Placental epithelial cell (primary cell): ENCODE data around the gene RNF20.

DNA sequence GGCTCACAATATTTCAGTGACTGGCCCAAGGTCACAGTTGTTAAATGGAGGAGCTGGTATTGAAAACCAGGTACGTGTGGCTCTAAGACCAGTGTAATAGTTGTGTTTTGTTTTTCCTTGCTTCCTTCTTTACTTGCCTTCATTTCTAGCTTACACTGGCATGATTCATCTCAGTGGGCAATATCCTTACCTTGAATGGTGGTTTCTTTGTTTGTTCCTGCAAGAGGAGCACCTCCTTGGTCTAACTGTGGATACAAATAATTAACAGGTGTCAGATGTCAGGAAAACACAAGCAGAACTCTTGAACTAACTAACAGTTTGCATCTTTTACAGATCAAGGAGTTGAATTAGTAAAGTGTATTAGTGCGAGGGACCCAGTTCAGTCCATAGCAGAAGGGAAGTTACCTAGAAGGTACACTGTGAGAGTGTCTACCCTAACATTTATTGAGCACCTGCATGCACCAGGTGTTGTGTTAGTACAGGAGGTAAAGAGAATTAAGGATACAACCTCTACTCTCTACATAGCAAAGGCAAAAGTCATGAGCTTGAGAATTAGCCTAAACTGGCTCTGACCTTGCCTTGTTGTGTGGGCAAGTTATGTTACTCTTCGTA lies 7.2 kb downstream of the ALDOB start:
- CAGE, long polyA plus RNA, result no peak

DNA sequence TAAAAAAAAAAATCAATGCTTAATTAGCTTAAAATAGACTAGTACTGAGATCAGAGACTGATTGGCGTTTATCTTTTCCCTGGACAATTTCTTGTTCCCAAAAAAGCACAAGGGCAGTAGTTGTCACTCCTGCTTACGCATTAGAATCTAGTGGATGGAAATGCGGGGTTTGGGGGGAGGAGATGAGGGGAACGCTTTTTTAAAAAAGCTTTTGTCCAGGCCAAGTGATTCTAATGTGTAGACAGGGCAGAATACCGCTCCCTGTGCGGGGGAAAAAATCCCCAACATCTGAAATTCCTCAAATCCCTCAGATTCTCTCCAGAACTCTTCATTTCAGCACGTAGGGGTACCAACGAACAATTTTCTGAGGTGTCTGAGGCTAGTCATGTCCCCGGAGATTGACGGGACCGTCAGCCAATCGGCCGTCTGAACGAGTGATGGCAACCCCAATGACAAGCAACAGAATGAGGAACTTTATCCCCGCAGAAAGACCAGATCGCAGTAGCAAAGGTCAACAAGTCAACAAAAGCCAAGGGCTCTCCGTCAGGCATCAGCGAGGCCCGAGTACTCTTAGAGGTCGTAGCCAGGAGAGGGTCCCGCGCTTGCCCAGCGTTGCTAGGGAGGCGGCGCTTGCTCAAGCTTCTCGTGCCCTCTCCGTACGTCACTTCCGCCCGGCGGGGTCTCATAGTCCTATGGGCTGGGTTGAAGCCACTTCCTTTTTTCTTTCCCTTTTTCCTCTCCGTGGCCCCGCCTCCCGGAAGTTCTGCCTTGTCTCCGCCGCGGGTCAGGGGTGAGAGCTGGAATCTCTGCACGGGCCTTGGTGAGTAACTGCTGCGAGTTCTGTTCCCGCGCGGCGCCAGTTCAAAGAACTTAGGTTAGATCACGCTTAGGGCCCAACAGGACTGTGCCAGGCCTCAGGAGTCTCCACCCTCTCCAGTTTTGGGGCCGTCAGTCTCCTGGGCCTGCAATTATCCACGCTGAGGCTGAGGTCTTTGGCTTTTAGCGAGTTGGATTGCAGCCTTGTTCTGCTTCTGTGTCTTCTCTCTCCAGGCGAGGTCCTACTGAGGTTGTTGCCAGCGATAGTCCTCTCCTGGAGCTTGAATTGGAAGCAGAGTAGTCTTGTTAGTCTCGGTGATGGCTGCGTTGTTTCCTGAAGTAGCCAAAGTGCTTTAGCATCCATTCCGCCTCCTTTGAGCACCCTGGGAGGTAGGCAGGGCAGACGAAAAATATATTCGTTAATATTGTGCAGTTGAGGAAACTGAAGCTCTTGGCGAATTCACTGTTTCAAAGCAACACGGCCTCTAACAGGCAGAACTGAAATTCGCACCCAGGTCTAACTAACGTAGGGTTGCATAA lies at the start of gene RNF20:
Gene RNF20 (plus strand): TSS at position 759 of the 1,356 bp plus-strand sequence.
- CAGE, long polyA plus RNA, result no peak

- CAGE, long polyA plus RNA, result no peak
Measured at GRCh38 chr9:101704908-101705822, 33.3 kb downstream of the GRIN3A start.

GRCh38 chr9:104101778-104102322 lies 7.7 kb downstream of the SMC2 start:
- CAGE, long polyA plus RNA, result no peak

- CAGE, long polyA plus RNA, result no peak
Measured at GRCh38 chr9:104818477-104818905, 54.6 kb downstream of the NIPSNAP3B start.

DNA sequence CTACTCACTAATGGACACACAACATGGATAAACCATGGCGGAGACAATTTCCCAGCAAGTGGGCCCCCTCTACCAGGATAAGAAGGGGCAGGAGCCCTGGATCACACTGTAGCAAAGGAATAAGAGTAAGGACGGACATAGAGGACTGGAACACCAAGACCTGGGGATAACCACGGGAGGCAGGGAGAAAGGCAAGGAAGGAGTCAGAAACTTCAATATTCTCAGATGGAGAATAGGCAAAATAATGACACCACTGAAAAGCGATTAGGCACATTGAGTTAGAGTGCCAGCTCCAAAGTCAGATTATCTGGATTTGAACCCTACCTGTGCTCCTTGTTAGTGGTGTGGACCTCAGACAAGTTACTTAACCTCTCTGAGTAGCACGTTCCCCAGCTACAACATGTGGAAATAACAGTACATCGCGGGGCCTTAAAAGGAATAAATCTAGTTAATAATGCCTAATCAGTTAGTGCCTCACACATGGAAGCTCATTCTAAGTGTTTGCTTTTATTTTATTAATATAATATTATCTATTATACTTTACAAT lies 26.4 kb downstream of the ABCA1 start:
- CAGE, long polyA plus RNA, result no peak

DNA sequence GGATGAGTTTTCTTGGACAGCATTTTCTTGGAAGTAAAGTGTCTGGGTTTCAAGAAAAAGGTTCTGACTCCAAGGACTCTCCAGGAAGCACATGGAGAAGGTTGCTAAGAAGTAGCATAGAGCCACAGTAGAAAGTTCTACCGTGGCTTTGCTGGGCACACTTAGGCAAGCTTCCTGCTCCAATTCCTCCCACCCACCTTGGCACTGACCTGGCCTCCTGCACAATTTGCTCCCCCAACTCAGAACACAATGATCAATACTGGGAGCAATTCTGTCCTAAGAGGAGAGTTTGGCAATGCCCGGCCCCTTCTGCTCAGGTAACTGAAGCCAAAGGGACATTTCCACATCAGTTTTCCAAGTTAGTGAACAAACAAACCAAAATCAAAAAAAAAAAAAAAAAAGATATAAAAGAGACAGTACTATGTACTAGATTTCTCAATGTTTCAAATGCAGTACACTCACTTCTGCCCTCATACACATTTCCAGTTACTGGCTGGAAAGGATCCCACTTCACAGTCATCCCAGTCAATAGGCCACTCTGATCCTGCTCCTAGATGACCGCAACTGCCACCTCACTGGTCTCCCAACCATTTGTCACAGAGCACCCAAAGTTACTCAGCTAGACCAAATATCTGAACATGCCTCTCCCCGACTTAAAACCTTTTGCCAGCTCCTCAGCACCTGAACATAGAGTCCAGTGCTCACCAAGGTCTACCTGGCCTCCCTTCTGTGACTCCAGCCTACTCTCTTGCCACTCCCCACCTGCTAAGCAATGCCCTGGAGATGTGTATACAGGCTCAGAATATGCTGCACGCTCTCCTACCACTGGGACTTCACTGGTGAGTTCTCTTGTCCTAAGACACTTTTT lies 21.4 kb downstream of the ABCA1 start:
- CAGE, long polyA plus RNA, result no peak

DNA sequence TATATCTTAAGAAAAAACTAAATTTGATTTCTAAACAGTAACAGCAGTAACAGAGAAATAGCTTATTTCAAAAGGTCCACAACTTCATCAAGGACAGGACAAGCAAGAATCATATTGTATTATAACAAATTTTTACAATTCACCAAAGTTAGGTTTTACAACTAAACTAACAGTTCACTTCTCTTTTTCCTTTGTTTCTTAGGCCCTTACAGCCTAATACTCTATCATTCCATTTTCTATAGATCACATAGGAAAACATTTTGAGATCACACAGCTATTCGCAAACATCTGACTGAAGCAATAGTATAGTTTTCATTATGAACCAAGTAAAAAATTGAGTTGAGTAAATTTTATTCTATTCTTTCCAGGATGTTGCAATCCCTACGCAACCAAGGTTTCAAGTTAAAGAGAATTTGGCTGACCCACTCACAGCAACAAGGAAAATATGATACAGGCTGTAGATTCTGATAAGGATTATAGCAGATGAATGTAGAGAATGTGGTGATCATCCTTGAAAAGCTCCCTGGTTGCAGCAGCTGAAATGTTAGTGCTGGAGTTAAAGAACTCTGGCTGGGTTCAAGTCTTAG lies 4.8 kb downstream of the ABCA1 start:
- CAGE, long polyA plus RNA, result no peak

DNA sequence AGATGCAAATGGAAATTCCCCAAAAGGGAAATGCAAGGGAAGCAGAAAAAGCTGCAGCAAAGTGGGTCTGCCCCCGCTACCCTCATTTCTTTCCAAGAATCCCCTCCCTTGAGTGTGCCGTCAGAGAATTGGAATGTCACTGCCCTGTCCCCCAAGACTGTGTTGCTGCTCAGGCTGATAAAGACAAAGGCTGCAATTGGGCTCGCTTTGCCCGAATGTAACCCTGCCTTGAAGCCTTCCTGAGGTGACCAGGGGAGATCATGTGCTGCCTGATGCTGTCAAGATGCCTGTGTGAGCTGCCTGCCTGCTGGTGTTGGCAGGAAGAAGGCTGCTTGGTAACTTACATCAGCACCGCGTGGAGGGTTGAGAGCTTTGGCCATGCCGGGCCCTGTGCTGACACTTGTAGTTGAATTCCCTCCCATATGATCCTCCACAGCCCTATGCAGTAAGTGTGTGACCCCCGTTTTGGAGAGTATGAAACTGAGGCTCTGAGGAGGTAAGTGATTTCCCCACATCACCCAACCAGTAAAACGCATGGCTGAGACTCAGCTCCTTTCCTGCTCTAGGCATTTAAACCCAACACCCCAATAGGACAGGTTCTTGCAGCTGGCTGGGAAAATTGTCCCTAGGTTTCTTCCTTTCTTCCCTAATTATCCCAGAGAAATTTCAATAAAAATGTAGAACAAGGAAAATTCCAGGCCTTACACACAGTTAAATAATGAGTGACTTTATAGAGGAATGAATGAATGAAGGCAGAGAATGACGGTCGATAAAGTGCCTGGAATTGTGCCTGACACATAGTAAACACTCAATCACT lies 65.8 kb upstream of the ABCA1 start:
- CAGE, long polyA plus RNA, result no peak

- CAGE, long polyA plus RNA, result no peak
Measured at GRCh38 chr9:105318552-105319296, 74.3 kb downstream of the SLC44A1 start.

- CAGE, long polyA plus RNA, result no peak
Measured at GRCh38 chr9:105385131-105386049, 62.4 kb upstream of the FSD1L start.

DNA sequence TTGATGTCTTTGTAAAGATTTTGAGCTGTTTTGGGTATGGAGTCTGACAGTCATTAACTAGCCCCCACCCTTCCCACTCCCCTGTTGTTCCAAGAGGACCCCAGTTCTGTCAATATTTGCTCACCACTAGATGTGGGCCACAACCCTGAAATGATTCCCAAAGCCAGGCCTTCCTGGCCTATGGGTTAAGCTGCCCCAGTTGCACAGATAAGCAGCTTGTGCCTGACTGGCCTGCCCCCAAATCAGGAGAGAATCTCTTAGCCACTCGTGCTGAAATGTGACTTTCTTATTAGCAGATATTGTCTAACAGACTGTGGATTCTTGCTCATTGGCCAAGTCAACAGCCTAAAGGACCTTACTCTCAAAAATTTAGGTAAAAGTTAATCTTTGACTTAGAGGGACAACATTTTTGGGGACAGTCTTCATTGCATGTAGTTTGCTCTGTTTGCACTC lies 29.3 kb upstream of the FSD1L start:
- CAGE, long polyA plus RNA, result no peak

DNA sequence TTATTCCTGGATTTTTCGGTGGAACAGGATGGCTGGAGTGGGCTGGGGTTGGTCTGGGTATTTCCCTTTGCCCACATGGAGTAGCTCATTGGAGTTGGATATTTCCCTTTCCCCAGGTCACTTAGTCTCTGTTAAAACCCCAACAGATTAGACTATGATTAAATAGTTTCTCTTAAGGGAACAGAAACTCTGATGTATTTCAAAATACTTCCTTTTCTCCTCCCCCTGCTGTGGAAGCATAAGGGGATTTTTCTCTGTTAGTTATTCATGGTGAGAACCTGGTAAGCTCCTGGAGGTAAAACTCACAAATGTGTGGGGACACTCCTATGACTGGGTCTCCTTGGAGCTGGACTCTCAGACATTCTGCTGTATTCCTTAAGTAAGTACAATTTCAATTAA lies 52.5 kb downstream of the FSD1L start:
- CAGE, long polyA plus RNA, result no peak

GRCh38 chr9:105508398-105508868 lies 49.5 kb upstream of the FKTN start:
- CAGE, long polyA plus RNA, result no peak

DNA sequence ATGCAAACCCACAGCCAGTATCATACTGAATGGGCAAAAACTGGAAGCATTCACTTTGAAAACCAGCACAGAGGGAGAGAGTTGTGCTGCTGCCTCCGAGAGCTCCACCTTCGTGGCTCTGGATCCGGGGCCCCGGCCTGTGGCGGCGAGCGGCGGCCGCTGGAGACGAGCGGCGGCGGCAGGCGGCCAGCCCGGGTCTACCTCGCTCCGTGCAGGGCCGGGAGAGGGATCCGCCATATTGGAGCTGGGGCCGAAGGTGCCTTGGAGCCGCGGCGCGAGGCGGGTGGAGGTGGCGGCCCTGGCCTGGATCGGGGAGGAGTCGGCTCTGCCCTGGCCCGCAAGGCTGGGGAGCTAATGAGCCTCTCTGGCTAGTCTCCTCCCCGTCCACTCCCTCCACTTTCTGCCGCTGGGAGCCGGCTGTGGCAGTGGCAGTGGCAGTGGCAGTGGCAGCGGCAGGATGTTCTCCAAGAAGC lies 38.2 kb upstream of the FKTN start:
- CAGE, long polyA plus RNA, result no peak

DNA sequence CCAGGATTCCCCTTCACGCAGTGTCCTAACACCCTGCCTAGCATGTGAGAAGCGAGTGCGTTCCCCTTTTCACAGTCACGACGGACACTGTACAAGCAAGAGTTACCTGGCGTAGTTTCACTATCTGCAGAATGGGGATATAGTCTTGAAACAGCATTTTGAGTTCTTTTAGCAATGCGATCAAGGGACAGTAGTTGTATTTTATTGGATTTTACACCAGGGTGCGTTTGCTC lies 911 bp downstream of the TMEM38B start:
- CAGE, long polyA plus RNA, result no peak

DNA sequence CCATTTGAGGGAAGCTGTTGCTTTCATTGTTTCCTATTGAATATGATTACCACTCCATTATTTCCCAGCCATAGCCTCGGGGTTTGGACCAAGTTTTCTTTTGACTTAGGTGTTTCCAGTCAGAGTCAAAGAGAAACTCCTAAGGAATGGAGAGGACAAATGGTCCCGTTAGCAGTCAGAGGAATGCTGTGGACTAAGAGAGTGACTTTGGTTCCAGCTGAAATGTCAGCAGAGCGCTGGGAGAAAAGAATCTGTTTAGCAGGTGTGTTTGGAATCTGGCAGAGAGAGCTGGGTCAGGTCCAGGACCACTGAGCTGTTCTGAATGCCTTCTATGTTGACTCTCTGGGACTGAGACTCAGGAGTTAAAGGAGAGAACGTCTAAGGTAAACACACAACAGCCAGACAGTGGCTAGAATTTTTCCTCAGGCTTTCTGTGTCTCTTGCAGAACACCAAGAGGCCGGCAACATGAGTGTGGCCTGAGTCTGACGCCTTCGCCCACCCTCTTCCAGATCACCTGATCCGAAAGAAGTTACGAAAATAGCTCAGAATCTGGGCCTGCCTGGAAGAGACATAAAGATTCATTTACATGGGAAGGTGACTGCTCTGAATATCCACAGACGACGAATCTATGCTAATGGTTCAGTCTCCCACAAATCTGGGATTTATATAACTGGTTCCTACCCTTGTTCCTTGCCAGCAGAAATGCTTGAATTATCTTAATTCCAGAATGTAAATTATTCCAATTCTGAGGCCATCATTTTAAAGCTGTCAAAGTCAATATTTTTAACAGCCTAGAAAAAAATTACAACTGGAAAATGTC lies 107.2 kb upstream of the ZNF462 start:
- CAGE, long polyA plus RNA, result no peak

GRCh38 chr9:106859716-106860612 lies 3.0 kb upstream of the ZNF462 start:
- CAGE, long polyA plus RNA, result no peak

DNA sequence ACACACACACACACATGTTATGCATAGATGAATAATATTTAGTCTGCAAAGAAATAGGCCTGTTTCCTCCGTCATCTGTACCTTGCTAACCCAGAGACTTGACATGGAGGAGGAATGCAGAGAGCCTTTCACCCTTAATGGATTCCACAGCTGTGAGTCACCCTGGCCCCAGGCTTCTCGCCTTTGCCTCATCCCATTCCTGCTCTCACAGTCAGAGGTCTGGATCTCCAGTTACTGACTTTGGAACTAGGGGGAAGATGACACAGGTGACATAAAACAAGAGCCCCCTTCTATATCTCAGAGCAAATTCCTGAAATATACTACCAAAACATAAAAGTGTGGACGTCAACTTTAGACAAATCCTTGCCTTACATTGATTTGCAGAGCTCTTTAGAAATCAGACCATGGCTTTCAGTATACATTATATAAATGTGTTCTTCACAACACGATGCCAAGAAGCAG lies 29.8 kb downstream of the ZNF462 start:
- CAGE, long polyA plus RNA, result no peak

DNA sequence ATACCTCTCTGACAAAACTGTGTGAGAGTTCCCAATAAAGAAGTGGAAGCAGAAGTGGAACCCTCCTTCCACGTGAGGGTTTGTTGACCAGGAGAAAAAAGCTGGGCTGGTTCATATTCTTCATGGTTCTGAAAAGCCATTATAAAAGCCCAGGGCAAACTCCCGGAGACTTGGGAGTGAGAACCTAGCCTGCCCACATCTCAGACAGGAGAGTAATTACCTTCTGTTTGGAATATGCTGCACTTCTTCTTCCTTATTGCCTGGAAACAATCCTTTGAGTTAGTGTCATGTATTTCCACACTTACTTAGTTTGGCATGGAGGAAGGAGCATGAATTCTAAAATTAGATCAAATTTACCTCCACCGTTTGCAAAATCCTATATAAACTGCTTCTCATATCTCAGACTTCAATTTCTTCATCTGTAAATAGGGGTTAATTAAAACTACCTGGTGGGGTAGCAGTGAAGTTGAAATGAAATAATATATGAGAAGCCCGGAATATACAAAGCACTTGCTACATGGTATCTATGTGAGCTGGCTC lies 140.2 kb upstream of the RAD23B start:
- CAGE, long polyA plus RNA, result no peak